Hair follicle dermal papilla cell (primary cell): ENCODE measurements around the genes ZNF454, GRM6, ADAMTS2 and TBC1D9B.

DNA sequence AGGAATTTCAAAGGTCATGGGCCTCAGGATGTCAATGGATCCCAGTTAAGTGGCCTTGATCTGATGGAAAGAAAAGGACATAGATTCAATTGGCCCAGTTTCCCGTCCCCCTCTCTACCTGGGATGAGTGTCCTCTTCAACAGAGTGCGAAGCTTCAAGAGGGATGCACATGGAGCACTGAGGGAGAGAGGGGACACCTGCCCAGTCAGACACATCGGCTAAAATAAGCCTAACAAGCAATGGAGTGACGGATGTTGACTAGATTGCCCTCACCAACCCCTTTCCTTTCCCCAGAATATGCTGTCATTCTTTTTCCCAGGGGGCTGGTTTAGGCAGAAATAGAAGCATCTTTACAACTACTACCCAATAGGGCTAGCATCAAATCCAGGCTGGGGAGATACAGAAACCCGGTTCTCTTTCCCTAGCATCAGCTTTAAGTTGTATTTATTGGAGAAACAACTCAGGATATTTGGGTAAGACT is 7.1 kb downstream of the CLK4 start:
- CAGE, long polyA plus RNA = no peak

DNA sequence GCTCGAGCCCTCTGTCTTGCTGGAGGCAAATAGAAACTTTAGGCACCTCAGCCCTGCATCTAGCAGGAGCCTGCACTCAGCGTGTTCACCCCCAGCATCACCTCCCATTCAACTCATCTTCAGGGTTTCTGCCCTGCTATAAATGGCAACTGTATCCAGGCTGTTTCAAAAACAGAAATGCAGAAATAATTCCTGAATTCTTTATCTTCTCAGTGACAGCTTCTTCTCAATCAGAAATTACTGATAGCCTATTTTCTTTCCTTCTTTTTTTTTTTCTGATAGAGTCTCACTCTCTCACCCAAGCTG is 31.3 kb downstream of the ZNF354A start:
- CAGE, long polyA plus RNA = no peak

DNA sequence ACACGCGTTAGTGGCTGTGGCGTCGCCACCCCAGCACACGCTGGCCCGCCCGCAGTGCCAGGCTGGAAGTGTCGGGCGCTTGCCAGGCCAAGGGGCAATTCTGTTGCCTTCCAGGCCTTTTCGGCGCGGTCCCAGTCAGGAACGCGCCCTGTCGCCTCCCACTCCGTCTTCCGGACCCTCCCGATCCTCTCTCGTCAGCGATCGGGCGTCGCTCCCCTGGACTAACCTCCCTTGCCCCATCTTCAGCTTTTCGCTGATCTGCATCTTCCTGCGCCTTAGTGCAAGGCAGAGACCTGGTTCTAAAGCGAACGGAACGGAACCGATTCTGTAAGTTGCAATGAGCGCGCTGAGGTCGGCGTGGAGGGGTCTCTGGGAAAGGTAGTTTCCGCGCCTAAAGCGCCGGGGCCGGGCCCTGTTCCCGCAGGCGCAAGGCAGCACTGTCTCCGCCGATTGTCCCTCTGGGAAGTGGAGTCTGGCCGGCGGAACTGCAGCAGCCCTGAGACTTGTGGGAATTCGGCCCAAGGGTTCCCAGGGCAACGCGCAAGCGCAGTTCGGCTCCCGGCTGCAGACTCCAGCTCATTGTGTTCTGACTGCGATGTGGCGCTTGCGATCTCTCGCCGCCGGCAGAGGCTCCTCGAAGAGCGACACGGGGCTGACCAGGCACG is at the start of gene ZNF454:
ZNF454 (plus strand) TSS at position 554 of the 665 bp plus-strand sequence.
- CAGE, long polyA plus RNA = no peak

- CAGE, long polyA plus RNA = no peak
Measured at GRCh38 chr5:178995310-178995480, at the start of gene GRM6. GRM6 (minus strand) TSS chr5:178995320.

GRCh38 chr5:179258989-179259644 is 86.1 kb downstream of the ADAMTS2 start:
- CAGE, long polyA plus RNA = no peak

- CAGE, long polyA plus RNA = no peak
Measured at GRCh38 chr5:179272938-179273370, 72.3 kb downstream of the ADAMTS2 start.

DNA sequence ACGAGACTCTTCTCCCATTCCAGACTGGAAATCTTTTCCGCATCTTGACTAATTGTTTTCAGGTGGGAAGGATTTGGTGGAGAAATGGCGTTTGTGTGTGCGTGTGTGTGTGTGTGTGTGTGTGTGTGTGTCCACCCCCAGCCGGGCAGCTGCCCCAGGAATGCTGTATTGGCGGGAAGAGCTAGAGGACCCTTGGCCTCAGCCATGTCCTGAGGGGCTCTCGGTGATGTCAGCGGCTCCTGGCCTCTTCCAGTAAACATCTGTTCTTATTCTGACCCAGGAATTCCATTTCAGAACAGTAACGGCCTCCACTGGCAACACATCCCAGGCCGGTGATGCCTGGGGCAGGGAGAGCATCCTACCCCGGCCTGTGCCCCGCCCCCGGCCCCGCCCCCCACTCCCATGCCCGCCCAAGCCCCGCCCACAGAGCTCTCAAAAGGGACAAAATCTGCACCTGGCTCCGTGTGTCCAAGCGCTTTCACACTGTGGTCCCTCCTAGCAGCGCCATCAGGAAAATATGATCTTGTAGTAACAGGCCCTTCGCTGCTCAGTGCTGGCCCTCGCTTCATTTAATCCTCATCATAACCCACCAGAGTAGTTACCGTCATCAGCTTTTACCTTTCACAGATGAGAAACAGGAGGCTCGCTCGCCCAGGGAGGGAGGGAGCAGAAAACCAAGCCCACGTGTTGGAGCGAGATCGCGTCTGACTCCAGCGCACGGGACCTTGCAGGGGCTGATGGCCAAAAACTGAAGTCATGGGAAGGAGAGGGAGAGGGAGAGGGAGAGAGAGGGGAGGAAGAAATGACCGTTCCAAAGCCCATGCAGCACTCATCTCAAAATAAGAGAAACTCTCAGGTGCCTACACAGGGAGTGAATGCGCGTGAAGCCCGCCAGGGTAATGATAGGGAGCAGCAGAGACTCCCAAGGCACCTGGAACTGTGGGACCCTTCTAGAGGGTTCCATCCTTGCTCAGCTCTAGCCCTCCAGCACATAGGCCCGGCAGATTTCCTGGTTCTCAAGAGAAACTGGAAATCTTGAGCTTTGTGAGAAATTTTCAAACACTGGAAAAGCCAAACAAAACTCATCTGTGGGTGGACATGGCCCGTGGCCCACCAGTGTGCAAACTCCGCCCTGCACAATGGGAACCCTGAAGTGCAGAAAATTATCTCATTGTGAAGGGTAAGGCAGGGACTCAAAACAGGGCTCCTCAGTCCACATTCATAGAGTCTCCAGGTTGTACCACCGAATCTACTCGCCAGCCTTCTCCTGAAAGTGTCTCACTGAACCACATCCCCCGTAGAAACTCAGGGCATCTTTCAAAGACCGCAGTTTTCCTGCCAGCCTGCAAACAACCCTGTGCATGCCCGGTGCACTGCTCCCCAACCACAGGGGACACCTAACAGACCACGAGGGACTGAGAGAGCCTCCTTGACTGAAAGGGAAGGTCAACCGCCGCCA is 18.6 kb downstream of the ADAMTS2 start:
- CAGE, long polyA plus RNA = no peak

- CAGE, long polyA plus RNA = no peak
Measured at GRCh38 chr5:179345186-179345794, at the start of gene ADAMTS2. ADAMTS2 (minus strand) TSS chr5:179345461.

DNA sequence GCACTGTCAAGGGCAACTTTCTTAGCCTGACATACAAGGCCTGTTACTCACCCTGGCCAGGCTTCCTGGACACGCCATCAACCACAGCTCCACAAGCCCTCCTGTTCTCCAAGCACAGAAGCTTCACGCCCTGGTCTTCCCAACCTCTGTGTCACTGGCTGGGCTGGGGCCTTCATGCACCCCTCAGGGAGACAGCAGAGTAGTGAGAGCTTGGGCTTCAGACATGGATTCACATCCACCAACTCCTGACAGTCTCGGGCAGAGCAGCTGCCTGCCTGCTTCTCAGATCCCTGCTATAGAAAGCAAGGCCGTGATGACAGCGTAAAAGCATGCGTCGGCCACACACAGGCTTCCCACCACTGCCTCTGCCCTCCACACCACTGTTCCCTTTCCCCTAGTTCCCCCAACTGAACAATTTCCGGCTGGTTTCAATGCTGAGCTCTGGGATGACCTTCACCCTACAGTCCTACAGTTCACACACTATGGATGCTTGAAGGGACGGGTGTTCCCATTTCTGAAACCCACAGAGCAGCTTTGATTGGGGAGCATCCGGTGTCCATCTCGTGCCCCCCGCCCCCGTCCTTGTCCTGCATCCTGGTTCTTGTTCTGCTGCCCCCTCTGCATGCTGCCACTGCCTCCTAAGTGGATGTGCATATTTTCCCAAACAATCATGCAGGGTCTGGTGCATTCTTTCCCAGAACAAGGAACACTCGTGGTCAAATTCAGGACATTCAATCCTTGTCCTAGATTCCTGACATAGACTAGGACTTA is 33.4 kb upstream of the ADAMTS2 start:
- CAGE, long polyA plus RNA = no peak

- CAGE, long polyA plus RNA = no peak
Measured at GRCh38 chr5:179572442-179572865, 22.1 kb downstream of the RUFY1 start.

DNA sequence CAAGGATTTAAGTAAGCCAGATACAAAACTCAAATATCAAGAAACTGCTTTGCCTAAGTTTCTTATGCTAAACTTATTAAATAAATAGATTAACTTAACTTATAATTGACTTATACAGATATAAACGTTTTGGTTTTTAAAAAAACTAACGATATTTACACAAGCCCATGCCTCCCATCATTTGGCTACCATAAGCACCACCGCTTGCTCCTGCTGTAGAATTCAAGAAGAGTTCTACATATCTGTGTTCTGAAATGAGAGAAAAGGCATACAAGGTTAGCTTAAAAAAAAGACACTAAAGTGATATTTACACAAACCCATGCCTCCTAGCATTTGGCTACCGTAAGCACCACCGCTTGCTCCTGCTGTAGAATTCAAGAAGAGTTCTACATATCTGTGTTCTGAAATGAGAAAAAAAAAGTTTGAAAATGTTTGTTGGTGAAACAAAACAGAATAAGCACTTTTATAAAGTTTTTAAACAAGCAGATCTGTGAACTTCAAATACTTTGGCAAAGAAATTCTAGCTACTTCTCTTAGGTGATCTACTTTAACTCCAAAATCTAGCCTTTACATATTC is 6.7 kb downstream of the HNRNPH1 start:
- CAGE, long polyA plus RNA = no peak

DNA sequence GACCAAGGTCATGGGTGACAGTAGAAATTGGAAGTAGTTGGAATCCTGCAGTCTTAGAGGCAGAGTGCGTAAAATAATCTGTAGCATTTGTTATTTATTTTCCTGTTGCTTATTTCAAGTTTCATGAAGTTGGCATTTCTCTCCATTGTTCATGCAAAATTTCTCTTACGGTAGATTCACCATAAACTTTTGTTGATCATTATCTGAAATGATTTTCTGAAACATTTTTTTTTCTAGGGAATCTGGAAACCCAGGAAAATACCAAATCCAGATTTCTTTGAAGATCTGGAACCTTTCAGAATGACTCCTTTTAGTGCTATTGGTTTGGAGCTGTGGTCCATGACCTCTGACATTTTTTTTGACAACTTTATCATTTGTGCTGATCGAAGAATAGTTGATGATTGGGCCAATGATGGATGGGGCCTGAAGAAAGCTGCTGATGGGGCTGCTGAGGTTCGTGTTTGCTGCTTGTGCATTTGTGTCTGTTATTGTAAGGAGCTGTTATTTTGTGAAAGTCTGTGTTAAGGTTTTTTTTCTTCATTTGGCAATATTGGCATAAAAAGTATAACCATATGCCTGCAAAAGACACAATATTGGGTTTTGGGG is 10.0 kb upstream of the MAML1 start:
- CAGE, long polyA plus RNA = no peak

DNA sequence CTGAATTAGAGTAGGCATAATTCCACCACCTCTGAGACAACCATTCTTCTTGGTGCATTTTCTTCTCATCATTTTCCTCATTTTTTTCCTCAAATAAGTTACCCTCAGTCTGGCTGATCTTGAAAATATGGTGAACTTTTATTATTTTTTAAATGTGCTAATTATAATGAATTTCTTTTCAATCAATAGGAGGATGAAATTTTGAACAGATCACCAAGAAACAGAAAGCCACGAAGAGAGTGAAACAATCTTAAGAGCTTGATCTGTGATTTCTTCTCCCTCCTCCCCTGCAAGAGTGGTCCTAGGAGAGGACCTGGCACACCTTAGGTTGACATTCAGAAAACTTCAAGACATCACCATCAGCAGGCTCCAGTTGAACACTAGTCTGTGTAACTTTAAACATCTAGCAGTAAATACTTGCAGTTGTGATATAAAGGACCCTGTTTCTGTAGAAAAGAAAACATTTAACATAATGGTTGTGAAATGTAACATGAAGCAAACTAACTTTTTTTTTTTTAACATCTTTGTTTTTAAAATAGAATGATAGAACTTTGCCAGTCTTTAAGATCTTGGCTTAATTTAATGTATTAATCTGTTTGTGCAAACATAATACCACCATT is 4.1 kb upstream of the MAML1 start:
- CAGE, long polyA plus RNA = no peak

DNA sequence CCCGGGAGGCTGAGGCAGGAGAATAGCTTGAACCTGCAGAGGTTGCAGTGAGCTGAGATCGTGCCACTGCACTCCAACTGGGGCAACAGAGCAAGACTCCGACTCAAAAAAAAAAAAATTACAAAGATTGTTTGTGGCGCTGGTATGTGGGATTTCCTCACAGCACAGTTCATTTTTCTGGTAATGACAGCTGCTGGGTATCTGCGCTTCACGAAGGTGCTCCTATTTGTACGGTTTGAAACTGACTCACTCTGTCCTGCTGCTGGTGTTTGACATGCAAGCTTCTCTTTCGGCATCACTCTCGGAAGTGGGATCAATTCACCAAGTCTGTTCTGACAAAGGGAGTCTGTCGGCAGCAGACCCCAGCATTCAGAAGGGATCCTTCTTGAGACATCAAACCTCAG is 26.3 kb downstream of the MAML1 start:
- CAGE, long polyA plus RNA = no peak

DNA sequence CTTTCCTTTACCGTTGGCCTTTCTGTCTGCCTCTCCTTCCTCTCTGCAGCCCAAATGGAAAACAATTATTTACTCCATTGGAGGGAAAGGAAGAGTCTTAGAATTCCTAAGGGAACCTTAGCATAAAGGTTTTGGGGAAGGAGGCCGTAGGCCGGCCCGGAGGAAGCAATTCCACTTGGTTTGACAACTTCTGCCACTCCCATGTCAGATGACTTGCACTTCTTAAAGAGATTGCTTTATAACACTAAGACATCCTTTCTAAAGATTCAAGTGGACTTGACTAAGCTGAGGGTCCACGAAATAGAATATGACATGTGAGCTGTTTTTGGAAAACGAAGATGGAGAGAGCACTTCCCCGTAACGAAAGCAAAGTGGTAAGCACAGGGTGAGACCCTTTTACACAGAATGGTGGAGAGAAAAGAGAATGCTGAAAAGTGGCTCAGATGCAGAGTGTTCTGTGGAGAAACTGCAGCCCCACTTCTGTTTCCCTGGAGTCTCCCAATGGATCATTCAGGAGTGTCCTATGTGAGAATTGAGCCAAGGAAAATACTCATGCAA is 17.9 kb upstream of the LTC4S start:
- CAGE, long polyA plus RNA = no peak

GRCh38 chr5:179801140-179802012 is 5.3 kb downstream of the MGAT4B start:
- CAGE, long polyA plus RNA = no peak

GRCh38 chr5:179835866-179836491 is 15.3 kb downstream of the SQSTM1 start:
- CAGE, long polyA plus RNA = no peak

GRCh38 chr5:179852238-179852573 is 6.4 kb downstream of the MRNIP start:
- CAGE, long polyA plus RNA = no peak

DNA sequence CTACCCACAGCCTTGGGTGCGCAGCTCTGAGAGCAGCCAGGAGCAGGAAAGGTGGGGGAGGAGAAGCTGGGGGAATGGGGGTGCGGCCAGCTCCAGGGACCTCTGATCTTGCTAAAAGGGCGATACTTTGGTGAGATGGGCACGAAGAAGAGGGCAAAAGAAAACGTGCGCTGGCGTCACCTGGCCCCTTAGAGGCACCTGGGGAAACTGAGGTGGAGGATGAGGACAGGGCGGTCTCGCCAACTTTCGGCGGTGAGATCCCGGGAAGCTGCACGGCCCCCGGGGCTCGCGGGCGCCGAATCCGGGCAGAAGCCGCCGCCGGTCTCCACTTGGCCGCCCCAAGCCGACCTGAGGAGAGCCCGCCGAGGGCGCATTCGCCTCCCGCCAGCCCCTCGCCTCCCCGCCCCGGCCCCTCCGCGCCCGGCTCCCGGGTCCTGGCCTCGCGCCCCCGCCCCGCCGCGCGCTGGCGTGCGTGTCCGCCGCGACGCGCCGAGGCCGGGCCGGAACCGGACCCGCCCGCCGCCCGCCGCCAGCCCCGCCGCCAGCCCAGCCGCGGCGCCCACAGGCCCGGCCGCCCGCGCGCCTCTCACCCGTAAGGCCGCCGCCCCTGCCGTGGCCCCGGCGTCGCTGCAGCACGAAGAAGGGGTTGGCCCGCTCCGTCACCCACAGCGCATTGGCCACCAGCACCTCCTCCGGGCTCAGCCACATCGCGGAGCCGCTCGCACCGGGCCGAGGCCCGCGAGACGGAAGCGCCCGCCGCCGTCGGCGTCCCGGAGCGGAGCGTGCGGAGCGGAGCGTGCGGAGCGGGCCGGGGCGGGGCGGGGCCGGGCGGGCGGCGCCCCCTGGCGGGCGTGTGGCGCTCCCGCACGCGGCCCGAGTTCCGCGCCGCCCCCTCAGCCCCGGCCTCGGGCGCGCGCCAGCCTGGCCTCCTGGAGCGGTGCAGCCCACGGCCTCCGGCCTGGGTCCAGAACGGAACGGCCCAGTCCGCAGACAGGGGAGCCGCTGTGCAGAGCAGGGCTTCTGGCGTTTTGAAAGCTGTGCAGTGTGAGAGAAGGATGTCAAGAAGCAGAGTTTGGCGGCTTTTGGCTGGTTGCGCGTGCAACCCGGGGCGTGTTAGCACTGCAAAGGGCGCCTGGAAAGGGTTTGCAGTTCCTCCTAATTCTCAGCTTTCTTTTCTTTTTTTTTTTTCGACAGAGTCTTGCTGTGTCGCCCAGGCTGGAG is at the start of gene TBC1D9B:
TBC1D9B (minus strand) TSS at position 784 of the 1,221 bp plus-strand sequence.
- CAGE, long polyA plus RNA = no peak

DNA sequence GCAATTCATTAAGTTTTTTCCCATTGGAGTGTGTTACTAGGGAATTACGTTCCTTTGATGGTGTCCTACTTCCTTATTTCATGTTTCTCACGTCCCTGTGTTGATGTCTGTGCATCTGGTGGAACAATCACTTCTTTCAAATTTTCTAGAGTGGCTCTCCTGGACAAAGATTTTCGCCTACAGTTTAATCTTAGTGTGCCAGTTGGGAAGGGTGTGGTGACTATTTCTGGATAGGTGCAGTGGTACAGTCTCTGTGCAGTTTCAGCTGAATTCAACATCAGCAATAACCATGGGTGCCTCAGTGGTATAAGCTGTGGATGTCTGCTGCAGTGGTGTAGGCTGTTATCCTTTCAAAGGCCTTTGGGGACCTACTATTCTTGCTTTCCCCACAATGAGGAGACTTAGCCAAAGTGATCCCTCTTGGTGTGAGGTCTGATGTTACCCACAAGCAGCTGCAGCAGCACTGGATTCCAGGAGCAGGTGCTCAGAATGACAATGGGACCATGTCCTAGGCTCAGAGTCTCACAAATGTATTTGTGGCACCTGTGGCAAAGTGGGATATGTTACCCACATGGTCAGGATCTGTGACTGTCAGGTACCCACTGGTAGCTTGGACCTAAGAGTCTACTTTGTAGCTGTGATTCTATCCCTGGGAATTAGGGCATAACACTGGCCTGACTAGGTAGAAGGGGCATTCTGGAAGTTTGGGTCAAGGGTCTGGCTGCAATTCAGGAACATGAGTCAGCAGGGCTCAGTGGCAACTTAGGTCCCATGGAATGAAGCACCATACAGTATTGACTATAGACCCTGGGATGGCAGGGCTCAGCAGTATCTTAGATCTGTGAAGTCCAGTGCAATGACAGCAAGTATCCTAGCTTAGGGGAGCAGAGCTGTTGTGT is 70.4 kb downstream of the RNF130 start:
- CAGE, long polyA plus RNA = no peak